Cerebral cortex (tissue), 2 donors: ENCODE measurements around a stretch of chr12.

DNA sequence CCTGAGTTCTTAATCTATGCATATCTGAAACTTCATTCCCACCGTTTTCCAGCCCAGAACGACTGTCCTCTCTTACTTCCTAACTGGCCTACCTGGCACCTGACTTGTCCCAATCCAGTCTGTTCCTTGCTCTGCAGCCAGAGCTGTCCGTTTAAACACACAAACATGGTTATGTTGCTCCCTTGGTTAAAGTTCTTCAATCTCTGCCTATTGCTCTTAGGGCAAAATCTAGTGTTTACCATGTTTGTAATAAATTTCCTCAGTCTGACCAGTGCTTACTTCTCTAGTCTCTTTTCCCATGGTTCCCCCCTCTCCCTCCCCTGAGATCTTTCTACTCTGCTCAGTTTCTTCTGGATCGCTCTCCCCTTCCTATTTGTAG, 2.5 kb downstream of the POLR3B start:
- PRO-cap, 2 experiments: no peak in any of the 2 experiments

DNA sequence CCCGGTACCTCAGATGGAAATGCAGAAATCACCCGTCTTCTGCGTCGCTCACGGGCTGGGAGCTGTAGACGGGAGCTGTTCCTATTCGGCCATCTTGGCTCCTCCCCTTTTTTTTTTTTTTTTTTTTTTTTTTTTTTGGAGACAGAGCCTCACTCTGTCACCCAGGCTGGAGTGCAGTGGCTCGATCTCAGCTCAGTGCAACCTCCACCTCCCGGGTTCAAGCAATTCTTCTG, 105.1 kb upstream of the RFX4 start:
- PRO-cap, 2 experiments: no peak in any of the 2 experiments

- PRO-cap, 2 experiments: no peak in any of the 2 experiments
Observed at GRCh38 chr12:106753370-106754311, 20.8 kb upstream of the RIC8B start.

GRCh38 chr12:107091992-107092669, 1.2 kb downstream of the CRY1 start:
- PRO-cap, 2 experiments: peak in 1 of 2 experiments; most common plus-strand start chr12:107092334 (in 1); most common minus-strand start chr12:107092336 (in 1)

DNA sequence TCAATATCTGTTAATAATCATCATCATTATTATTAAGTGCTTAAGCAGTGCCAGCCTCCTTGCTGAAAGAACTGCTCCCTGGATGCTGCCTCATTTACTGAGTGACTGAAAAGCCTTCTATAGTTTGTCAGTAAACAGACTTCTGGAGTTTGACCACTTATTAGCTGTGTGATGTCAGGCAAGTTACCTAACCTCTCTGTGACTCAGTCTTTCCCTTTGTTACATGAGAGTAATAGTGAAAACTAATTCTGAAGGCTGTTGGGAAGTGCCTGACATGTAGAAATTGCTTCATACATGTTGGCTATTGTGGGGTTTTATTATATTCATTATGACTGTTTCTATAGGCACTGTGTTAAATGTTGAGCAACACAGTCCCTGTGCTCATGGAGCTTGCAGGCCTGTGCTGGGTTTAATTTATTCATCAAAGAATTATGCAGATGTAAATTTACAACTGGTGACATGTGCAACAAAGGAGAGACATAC, 11.3 kb downstream of the ABTB3 start:
- PRO-cap, 2 experiments: no peak in any of the 2 experiments

DNA sequence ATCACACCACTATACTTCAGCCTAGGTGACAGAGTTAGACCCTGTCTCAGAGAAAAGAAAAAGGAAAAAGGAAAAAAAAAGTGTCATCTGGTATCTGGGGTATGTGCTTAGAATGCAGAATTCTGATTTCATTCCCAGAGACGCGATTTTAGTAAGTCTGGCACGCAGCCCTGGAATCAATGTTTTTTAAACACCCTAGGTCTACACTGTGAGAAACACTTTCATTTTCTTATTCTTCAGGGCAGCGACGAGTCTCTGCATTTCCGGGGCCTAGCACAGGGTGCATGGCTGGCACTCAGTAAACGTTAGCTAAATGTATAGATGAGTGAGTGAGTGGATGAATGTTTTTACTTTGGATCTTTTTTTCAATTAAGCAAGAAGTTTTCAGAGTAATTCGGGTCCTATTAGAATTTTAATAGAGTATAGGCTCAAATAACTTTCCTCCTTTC, 123.7 kb downstream of the ABTB3 start:
- PRO-cap, 2 experiments: no peak in any of the 2 experiments

DNA sequence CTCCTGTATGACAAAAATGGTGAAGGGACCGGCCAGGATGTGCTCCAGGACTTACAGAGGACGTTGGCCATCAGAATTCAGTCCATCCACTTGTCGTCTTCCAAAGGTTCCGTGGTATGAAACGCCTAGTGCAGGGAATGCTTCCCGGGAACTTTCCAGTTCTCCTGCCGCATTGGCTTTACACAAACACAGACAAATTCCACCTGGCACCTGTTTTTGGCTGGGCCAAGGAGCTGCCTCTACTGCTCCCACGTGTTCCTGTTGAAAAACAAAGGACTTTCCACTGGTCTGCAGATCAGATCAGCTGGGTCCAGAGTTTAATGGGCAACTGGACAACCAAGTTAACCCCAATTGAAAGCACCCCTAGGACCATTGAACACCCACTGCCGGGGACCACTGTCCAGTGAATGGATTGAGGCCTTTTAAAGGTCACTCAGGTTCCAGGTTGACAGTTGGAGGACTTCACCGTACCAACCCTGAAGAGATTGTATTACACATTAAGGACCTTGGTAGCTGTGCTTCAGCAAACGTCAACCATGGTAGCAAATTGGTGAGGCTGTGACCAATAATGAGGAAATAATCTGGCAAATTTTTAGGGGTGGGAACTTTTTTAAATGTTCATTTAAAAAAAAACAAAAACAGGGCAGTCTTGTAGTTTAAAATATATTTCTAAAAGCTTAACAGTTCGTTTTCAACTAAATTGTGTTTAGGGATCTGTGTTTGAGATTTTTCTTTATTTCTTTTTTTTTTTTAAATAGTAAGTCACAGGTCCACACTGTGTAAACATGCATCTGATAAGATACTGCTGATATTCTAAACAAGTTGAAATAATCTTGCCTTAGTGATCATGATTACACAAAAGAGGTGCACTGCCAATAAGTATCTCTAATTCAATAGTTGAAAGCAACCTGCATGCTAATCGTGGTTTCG, 27.7 kb upstream of the PWP1 start:
- PRO-cap, 2 experiments: no peak in any of the 2 experiments

DNA sequence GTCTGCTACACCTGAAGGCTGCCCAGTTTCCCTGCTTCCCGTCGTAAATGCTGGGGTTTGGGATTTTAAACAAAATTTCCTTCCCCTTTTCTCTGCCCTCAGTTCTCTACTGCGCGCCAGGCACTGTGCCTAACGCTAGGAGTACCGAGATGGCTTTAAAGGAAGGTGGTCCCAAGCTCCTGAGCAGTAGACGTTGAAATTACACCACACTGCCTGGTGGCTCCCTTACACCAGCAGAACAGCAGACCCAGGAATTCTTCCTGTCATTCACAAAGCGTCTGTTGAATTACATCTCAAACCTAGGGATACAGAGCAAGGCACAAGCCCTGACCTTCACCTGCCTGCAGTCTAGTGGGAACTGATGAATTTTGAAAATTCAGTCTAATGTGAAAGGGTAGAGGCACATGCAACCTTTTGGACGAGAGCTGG, 657 bp upstream of the PRDM4 start:
- PRO-cap, 2 experiments: no peak in any of the 2 experiments

- PRO-cap, 2 experiments: no peak in any of the 2 experiments
Observed at GRCh38 chr12:108112085-108112677, 16.9 kb upstream of the WSCD2 start.

DNA sequence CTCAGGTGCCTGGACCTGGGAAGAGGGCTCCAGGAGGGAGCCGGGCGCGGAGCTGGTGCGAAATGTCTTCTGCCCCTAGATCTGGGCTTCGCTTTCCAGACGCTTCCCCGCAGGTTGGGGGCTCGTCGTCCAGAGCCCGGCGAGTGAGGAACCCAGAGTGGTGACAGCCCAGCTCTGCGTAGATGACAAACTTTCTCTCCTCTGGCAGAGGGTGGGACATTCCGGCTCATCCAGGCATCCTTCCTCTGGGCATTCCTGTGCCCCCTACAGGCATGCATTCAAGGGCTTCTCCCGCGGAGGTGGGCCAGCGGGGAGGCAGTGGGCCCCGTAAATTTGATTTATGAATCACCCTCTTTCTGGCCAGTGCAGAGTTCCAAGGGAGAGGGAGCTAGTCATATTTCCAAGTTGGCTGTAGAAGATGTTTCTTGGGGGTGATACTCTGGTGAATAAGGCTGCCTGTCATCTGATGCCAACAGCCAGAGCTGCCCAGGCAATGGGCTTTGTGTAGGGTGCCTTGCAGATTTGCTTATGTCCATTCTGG, 916 bp downstream of the WSCD2 start:
- PRO-cap, 2 experiments: peak in 1 of 2 experiments; most common plus-strand start position 363 of the sequence (in 1); most common minus-strand start position 247 of the sequence (in 1)

GRCh38 chr12:108133438-108133971, 4.4 kb downstream of the WSCD2 start:
- PRO-cap, 2 experiments: no peak in any of the 2 experiments

DNA sequence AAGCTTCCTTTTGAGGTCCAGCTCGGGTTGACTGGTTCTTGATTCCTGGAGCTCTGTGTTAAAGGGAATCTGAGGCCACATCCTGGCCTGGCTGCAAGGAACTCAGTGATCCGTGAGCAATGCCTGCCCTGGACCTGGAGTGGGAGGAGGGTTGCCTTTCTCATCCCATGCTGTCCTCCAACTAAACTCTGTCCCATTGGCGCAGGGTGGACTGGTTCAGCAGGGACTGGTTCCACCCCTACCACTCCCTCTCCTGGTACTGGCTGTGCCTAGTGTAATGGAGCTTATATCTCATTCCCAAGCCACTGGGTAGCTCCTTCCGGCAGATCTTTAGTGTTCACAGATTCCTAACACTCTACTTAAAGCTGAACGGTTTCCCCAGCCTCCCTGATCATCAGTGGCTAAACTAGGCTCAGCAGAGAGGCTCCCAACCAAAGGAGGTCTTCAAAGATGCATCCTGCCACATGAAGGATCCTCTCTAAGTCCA, 3.9 kb upstream of the CMKLR1 start:
- PRO-cap, 2 experiments: no peak in any of the 2 experiments

GRCh38 chr12:108455784-108456092, 59.3 kb upstream of the FICD start:
- PRO-cap, 2 experiments: no peak in any of the 2 experiments

- PRO-cap, 2 experiments: no peak in any of the 2 experiments
Observed at GRCh38 chr12:108515936-108516101, 742 bp downstream of the FICD start.

DNA sequence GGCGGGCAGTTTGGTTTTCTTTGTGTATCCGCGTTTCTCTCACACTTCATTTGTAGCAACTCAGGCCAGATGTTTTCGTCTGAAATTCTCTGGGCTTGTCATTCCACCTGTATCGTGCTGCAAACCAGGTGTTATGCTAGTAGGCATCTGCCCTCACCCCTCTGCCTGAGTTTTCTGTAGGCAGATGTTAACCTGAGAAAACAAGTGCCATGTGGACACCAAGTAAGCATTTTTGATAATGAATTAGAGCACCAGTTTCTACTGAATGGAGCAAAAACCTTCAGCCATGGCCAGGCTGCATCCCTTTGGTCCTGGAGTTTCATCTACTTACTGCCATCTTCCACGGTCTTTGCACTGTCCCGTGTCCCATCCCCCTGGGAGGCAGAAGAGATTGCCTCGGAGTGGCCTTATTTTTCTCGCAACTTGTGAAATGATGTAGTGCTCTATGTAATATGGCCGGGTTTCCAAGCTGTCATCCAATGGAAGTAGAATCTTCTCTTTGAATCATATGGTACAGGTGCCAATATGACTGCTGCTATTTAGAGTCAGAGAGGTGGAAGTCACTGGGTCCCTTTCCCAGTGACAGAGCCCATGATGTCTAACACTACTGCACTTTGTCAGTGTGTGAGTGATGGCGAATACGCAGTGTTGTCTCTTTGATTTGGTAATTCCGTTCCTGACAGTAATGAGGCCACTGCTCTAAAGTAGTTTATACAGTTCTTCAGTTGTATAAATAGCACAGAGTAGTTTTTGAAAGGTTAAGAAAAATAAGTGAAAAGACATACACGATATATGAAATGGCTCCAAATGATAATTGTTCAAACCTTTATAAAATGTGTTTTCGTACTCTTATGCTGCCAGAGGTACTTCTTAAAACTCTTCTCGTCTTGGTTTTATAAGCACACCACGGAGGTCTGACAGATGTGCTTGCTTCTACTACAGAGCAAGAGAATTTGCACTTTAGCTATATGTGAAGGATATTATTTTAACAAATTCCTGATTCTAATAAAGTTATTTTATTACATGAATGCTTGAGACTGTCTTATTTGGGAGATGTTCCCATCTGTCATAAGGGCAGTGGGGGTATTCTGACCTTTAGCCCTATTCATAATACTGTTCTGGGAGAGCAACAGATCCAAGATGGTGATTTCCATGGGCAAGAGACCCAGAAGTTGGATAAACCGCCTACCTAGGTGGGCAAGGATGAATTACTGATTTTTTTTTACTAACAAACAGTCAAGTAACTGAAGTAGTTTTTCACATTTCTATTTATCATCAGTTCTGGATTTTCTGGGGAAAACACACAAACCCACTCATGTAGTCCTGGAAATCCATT, 5.6 kb downstream of the FICD start:
- PRO-cap, 2 experiments: no peak in any of the 2 experiments

DNA sequence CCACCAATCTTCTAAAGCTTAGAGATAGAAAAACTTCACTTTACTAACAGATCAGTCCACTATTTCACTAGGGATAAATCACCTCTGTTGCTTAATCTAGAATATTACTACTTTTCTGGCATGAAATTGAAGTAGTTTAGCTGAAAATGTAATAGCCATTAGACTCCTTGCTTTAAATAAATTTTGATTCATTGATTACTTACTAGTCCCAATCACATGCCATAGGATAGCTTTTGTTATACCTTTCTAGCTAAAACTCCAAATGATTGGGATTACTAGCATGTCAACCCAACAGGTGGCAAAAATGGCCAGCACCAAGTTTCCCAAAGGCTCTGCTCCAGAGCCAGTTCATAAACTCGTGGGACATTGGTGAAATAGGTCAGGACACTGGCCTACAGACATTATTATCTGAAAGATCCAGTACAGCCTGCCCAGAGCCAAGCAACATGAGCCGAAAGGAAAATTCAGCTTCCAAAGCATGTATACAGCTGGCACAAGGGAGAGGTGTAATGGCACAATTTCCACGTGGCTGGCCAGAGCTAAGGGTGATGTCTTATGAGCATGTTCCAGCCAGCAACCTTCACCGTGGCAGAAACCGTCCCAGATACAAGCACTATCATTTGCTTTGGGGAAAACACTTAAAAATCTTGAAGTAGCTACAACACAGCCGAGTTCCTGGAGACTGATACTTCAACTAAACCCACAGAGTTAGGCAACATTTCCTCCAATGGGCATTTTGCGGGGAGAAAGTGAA, 44.7 kb downstream of the CORO1C start:
- PRO-cap, 2 experiments: no peak in any of the 2 experiments

DNA sequence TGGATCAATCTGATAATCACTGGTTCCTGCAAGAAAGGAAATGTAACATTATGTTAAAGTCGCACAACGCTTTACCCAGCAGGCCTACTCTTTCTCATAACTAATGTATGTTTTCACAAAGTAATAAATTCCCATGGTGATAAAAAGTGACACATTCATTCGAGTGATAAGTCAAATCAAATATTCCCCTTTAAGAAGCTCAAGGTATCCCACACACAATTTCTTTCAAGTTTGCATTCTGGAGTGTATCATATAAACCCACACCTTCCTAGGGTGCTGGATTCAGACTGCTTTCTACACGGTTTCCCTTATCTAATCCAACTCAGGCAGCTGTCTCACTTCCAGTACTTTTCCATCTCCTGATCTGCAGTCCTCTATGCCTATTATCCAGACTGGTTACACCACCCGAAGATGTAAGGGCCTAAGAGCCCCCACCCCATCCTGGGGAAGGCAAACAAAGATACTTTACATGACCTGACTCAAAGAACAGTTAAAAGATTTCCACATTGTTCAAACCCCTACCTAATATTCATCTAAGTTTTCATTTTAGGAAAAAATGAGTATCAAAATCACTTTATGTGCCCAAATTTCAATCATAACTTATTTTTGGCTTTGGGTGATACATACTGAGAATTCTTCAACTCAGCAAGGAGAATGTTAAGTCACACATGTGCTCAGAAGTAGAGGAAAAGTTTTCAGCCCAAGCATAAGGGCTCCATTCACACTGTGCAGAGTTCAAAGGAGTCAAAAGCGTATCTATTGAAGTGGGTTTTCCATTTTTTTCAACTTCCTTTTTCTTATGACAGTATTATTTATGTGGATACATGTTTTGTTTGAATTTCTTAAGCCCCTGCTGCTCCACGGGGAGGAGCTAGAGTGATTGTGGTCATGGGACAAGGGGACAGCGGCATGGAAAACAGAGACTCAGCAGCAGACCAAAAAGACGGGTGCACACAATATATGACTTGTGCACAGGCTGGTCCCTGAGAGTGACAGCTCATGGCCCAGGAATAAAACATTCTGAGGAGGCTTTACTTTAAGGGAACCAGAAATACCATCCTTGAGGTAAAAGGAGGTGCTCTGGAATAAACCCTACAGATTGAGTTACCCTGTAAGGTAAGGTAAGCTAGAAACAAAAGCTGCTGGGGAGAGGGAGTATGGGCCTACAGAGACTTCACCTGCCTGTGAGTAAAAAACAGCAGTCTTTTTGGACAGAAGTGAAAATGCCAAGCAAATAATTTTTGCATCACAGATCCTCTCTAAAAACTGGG, 41.7 kb downstream of the CORO1C start:
- PRO-cap, 2 experiments: peak in 1 of 2 experiments; most common plus-strand start position 874 of the sequence (in 1); most common minus-strand start position 730 of the sequence (in 1)

- PRO-cap, 2 experiments: no peak in any of the 2 experiments
Observed at GRCh38 chr12:108699768-108700825, 31.2 kb downstream of the CORO1C start.

DNA sequence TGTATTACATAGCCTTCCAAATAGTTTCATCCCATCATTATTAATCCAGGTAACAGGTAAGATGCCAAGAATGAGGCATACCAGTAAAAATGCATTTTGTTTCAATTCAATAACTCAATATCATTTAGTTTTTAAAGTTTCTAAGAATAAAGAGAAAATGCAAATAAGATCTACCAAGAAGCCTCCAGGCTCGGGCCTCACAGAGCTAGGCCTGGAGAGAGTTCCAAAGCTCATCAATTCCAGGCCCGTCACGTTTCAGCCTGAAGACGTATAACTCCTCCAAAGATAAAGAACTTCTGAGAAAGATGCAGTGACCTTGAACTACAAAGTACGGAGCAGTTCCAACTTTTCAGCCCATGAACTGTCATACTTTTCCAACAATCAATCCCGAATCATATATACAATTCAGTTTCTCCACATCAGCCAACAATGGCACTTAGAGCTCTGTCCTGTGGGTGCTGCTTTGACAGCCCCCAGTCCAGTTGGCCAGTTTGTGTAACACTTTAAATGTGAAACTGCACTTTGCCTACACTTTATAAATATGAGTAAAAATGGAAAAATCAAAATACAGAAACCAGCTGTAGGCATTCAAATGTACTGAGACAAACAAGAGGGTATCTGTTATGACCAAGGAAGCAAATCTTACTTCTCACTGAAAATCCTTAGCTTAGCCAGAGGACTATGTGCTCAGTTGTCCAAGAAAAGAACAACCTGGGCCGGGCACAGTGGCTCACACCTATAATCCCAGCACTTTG, 17.7 kb downstream of the CORO1C start:
- PRO-cap, 2 experiments: no peak in any of the 2 experiments

GRCh38 chr12:108722824-108723862, 8.2 kb downstream of the CORO1C start:
- PRO-cap, 2 experiments: no peak in any of the 2 experiments